Panc1 (cell line): ENCODE measurements around a stretch of chr16.

DNA sequence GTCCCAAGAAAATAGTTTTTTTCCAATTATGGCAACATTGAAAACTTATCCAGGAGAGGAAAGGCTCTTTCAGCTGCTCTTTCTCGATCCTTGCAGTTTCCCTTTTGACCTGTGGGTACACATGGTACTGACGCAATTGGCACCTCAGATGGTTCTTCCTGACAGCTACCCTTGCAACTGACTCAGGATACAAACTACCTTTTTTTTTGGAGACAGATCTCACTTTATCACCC is 607.1 kb downstream of the WWOX start:
- RRBS, 2 experiments = no CpG with 5 or more reads among the region's 2 CpGs

- RRBS, 2 experiments = no CpG with 5 or more reads among the region's 7 CpGs
These were observed 181.4 kb downstream of the MAF start for GRCh38 chr16:79419001-79419593.

- RRBS, 2 experiments = no CpG with 5 or more reads among the region's 9 CpGs
These were observed 59.3 kb downstream of the MAF start for GRCh38 chr16:79541203-79541731.

DNA sequence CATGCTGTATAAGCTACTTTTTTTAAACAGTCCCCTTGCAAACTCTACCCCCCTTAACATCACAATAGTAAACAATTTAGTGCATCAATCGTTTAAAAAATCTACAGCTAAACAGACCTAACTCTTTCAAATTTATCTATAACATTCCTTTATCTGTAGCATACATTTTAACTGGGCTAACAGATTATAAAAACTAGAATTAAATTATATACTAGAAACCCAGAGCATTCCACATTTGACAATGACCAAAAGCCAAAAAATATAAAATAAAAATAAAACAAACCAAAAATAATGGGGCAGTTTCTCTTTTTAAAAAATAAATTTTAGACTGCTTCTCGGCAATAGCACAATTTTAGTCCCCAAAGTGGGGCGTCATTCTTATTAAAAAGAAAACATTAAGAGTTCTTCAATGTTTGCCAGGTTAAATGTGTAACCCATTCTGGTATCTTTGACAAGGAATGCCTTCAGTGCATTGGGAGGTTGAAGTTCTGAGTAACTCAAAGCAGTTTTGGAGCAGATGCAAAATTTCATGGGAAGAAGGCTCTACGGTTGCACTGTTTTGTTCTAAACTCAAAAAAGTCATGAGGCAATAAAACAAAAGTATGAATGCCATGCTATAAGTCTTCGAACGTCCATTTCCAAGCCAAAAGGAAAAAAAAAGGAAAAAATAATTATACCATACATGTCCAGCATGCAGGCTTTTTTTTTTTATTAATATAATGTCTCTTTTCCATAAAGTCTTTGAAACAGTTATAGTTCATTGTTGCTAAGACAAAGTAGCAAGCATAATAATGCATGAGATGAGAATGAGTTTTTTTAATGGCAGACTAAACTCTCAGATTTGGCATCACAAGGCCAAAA is 3.2 kb downstream of the MAF start:
- RRBS, 2 experiments = no CpG with 5 or more reads among the region's 6 CpGs

DNA sequence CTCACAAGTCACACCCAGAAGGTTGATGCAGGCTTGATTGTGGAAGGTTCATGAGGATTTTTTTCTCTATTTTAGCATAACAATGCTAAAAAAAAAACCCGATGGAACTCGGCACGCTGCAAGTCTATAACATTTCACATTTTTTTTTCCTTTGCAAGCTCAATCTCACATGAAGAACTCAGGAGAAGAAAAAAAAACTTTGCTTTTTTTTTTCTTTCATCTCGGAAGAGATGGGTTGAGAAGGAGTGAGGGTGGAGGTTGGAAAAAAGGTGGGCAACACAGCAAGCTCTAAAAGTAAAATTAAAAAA is 2.6 kb downstream of the MAF start:
- RRBS, 2 experiments = no CpG with 5 or more reads among the region's 4 CpGs

- RRBS, 2 experiments = no CpG with 5 or more reads among the region's 5 CpGs
These were observed 39.2 kb upstream of the MAF start for GRCh38 chr16:79639567-79640235.

DNA sequence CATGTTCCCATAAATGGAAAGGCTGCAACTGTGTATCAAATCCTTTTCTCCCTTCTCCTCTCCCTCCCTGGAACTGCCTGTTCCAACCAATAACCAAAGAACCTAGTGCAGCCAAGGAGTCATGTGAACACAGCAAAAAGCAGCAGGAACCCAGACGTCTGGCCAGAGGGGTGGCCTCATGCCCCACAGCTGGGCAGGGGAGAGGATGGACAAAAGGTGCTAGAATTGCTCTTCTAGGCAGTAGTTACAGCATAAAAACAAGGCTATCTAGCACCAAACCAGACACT is 423.2 kb upstream of the MAF start:
- RRBS, 2 experiments = no CpG with 5 or more reads among the region's 1 CpG

DNA sequence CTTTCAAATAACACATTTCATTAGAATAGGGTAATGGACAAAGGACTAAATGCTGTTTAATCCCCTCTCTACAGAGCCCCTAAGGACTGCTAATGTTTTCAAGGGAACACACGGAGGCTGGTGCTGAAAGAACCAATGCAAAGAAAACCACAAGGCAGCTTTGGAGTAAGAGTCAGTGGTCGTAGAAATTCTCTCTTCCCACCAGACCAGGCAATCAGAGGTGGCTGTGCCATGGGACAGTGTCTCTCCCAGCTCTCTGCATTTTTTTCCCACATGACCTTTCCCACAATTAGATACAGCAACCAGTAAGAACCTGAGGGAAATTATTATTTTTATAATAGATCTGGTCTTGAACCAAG is 445.8 kb upstream of the MAF start:
- RRBS, 2 experiments = no CpG with 5 or more reads among the region's 2 CpGs

DNA sequence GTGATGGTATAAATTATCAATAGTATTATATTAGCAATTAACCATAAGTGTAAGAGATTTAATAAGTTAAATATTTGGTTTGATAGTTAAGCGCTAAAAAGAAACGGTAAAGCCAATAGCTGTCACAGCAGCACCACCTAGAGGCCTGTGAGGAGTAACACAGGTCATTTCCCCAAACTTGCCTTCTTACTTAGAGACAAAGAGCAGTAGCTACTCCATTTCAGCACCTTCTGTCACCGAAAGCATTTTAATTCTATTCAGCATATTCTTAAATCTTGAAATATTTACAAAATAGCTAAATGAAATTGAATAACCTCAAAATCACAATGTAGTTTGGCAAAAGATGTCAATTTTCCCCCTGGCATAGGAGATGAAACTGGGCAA is 14.3 kb upstream of the DYNLRB2 start:
- RRBS, 2 experiments = no CpG with 5 or more reads among the region's 3 CpGs

- RRBS, 2 experiments = no CpG with 5 or more reads among the region's 5 CpGs
These were observed 116.0 kb downstream of the DYNLRB2 start for GRCh38 chr16:80656865-80657140.

DNA sequence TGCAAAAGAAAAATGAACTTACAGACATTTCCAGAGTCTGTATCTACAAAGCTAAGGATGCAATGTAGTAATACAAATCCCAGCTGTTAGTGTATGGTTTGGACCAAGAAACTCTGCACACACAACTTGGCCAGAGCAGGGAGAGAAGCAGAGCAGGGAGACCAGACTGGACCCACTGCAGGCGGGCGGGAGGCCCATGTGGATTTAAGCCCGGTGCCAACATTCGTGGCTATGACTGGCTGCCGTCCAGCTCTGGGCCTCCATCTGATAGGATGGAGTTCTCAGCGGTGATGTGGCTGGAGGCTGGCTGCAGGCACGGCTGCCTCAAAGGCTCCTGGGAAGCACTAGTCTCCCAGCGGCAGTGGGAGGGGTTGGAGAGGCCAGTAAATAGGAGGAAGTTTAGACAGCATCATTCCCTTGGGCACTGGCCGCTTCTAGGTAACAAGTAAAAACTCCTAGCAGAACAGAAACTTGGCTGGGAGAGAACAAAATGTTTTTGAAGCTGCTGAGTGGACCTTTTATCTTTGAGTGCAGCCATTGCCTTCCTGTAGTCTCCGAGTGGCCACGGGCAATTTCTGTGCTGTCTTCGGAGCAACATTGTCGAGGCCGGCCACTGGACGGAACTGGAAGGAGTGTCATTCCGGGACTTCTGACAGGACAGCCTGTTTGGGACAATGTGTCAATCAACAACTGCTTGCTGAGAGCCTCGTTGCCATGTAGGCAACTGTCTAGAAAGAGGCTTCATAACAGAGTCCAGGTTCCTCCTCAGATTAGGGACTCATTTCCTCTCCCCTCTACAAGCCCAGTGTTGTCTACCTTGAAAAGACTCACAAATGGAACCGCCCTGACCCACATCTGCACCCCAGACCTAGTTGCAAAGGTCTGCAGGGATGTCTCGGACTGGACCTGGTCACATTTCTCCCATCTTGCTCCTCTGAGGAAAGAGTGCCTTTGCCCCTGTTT is 96.0 kb upstream of the CDYL2 start:
- RRBS, 2 experiments = no CpG with 5 or more reads among the region's 19 CpGs

DNA sequence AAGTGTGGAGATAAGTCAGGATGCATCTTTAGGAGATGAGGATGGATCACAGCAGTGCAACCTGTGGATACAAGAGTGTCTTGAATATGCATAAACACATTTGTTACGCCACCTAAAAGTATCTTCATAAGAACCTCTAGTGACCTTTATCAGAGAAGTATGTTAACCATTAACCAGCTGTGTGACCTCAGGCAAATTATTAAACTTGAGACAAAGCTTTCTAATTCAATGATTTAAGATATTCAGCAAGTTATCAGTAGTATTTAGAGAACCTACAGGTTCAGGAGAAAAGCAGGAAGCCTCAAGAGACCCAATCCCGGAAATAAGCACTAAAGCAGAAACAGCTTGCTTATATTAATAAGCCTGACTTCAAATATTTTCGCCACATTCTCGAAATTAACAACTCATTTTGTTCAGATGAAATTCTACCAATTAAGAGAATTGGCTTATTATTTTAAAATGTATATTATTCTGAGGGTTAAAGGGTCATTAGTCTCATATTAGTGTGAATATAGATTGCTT is 9.3 kb downstream of the CMC2 start:
- RRBS, 2 experiments = no CpG with 5 or more reads among the region's 4 CpGs

DNA sequence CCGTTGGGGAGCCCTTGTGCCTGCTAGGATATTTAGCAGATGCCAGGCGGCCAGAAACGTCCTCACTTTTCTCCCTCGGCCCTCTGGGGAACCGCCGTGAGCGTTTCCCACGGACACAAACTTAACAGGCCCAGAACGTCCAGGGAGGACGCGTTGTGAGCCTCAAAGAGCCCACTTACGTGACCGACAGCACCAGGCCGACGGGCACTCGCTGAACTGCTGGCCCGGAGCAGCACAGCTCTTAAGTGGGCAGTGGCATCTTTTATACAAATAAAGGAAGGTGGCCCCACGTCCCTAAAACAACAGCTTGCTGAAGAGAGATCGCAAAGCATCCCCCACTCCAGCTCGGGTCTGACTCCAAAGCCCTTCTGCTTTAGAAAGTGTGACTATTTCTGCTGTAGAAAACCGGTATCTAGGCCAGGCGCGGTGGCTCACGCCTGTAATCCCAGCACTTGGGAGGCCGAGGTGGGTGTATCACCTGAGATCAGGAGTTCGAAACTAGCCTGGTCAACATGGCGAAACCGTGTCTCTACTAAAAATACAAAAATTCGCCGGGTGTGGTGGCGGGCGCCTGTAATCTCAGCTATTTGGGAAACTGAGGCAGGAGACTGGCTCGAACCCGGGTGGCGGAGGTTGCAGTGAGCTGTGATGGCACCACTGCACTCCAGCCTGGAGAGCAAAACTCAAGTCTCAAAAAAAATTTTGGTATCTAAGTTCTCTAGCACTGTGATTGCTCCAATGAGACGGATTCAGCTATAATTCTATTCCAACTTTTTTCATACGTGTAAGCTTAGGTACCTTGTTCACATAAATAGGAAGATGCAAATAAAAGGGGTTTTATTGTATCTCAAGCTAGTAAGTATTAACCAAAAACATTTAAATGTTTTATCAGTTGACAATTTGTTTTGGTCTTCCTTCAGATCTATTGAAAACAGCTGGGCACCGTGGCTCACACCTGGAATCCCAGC is 658 bp upstream of the C16orf46 start:
- RRBS, 2 experiments = no CpG with 5 or more reads among the region's 38 CpGs

- RRBS, 2 experiments = no CpG with 5 or more reads among the region's 14 CpGs
These were observed 47.7 kb downstream of the GAN start for GRCh38 chr16:81362305-81362954.

GRCh38 chr16:81448349-81449126 is 3.9 kb downstream of the CMIP start:
- RRBS, 2 experiments = 4 to 20% methylated on average over 1 to 2 of the region's 19 CpGs

DNA sequence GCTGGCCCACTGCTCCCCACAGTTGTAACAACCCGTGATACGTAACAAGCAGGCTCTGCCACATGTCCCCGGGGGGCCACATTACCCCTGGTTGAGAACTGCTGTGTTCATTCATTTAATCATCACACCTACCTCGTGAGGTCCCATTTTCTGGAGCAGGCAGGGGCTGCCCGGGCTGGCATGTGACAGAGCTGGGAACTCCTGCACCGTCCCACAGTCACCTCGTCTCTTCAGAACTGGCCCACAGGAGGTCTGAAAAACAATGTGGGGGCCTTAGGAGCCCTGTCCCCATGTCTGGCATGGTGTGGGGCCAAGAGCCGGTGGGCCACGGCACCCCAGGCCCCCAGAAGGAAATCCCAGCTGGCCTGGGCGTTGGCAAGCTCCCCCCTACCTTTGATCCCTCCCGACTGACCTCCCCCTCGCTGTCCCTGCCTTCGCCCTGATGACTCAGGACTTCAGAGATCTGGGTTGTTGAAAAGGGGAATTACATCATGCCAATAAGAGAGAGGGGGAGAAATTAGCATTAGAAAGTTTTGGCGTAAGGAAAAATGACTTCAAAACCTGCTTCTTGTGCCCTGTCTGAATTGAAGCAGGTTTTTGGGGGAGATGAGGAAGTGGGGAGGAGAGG is 13.0 kb downstream of the CMIP start:
- RRBS, 2 experiments = no CpG with 5 or more reads among the region's 14 CpGs

GRCh38 chr16:81482652-81483190 is 38.1 kb downstream of the CMIP start:
- RRBS, 2 experiments = no CpG with 5 or more reads among the region's 14 CpGs

- RRBS, 2 experiments = no CpG with 5 or more reads among the region's 14 CpGs
These were observed 44.5 kb downstream of the CMIP start for GRCh38 chr16:81488837-81489797.

DNA sequence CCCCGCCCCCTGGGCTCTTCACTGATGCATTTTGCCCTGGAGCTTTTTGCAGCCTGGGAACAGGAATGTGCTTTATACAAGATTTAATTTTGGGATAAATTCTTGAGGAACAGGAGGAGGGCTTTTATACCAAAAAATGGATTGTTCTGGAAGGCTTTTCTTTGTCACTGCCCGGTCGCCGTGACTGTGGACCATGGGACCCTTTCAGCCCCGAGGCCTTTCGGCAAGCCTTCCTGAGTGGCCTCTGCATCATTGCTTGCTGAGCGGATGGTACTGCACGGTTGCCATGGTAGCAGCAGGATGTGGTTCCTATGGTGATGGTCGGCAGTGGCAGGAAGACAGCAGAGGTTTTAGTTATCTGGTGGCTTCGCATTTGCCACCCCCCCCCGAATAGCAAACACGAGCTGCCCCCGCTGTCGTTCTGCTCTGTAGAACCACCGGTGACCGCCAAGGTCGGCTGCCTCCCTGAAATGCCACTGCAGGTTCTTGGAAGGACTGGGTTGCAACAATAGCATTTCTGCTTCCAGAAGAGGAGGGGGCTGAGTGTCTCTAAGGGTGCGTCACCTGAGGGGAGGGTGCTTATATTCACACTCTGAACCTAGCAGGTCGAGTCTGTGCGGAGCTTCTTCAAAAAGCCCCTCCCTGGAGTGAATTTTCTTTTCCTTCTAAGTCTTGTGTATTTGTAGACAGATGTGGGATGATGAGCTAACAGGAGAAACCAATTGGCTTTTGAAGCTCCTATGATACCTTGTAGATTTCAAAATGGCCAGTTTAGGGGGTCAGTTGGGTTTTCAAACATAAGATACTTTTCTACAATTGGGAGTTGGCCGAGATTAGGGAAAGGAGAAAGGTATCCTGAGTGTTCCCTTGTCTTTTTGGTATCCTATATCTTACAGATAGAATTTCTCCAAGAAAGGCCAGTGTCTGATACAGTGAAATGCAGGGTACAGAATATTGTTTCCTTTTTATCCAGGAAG is 76.7 kb downstream of the CMIP start:
- RRBS, 2 experiments = no CpG with 5 or more reads among the region's 21 CpGs

- RRBS, 2 experiments = no CpG with 5 or more reads among the region's 18 CpGs
These were observed 86.6 kb downstream of the CMIP start for GRCh38 chr16:81531018-81531712.